ENCODE measurements around a stretch of chr2.

GRCh38 chr2:102147869-102148426 lies 5.4 kb downstream of the IL1R1 start:
- PRO-cap: no peak

- PRO-cap: bidirectional peak, plus-strand start at chr2:102187673, minus-strand start at chr2:102187625; bidirectional peak, plus-strand start at chr2:102188052, minus-strand start at chr2:102188044
Observed at GRCh38 chr2:102187290-102188318, 781 bp downstream of the IL1RL2 start.

GRCh38 chr2:102250762-102251484 lies 60.4 kb upstream of the IL1RL1 start:
- PRO-cap: unidirectional peak, plus-strand start at chr2:102251210

- PRO-cap: no peak
Observed at GRCh38 chr2:102387413-102388124, 32.0 kb downstream of the IL18R1 start.

- PRO-cap: no peak
Observed at GRCh38 chr2:102621235-102622241, 2.2 kb downstream of the SLC9A2 start.

DNA sequence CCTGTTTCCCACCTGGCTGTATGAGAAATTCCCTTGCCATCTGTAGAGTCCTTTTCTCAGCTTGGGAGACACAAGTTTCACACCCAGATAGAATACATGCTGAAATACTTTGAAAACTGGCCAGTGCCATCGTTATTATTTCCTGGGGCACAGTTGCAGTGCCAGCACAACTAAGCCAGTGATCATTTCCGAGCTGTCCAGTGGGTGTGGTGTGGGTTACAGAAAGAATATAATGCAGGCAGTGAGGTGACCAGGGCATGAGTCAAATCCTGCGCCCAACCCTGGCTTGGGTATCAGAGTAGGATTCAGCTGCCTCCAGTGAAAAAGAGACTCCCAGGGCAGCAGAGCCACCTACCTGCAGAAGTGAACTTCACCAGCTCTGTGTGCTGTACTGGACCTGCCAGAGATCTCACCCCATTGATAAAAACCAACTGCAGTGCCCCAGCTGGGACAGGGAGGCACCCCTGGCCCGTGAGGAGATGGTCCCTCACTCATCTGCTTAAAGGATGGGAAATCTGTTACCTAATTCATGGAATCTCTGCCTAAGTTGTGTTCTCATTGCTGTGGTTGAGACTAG lies 18.0 kb downstream of the SLC9A2 start:
- PRO-cap: no peak

DNA sequence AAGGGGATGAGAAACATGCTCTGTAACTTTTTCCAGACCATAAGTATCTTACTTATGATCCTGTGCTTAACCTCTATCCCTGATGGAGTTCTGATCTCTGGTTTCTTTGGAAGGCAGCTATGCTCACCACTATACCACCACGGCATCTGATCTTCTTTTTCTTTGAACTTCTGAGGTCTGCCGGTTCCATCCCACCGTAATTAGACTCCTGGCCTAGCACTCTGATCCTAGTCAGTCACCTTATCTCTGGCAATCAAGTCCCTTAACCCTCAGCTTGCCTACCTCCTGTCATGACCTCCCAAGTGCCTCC lies 12.8 kb downstream of the MFSD9 start:
- PRO-cap: no peak

- PRO-cap: no peak
Observed at GRCh38 chr2:104043944-104044245, 810.0 kb upstream of the POU3F3 start.

DNA sequence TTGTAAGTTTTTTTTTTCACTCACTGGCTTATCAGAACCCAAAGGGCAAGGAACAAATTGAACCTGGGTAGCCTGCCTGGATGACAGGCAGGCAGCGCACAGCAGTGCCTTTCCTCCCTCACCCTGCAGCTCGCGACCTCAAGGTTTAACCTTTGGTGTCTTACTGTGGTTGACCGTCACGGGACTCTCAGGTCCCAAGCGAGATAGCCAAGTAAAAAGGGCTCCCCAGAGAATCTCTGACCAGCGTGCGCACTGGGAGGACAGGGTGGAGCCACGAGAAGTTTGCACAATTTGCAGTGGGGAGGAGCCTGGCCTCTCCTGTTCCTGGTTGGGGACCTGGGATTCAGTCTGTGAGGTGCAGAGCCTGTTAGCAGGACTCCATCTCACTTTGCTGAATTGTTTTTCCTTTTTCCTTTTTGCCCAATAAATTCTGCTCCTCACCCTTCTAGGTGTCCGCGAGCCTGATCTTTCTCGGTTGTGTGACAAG lies 36.0 kb downstream of the POU3F3 start:
- PRO-cap: no peak

GRCh38 chr2:105273171-105273784 lies 31.7 kb downstream of the GPR45 start:
- PRO-cap: no peak

DNA sequence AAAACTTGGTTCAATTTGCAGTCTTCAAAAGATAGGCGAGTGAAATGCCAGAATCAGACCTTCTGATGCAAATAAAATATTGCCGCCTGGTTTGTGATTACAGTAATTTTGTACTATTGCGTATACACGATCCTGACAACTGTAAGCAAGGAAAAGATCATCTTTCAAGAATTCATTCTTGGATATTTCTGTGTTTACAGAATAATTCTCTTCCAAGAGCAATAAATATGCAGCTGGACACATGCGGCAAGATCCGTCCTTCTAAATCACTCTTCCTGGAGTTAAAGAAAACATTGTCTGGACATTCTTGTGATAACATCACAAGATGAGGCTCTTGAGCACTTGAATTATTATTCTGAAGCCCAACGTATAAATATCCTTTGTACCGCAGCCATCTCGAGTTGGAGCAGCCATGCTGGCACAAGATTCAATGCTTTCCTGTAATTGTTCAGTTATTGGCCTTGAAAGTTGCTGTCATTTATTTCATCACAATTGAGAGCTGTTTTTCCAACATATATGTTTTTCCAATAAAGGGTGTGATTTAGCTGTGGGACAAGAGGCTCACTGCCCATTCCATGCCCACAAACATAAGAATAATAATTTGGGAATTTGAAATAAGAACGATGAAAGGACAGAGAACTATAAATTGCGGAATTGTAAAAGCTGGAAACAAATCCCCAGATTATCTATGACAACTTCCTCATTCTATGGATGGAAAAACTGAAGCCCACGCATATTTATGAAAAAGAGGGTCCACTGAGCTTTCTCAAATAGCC lies 9.8 kb downstream of the FHL2 start:
- PRO-cap: no peak

DNA sequence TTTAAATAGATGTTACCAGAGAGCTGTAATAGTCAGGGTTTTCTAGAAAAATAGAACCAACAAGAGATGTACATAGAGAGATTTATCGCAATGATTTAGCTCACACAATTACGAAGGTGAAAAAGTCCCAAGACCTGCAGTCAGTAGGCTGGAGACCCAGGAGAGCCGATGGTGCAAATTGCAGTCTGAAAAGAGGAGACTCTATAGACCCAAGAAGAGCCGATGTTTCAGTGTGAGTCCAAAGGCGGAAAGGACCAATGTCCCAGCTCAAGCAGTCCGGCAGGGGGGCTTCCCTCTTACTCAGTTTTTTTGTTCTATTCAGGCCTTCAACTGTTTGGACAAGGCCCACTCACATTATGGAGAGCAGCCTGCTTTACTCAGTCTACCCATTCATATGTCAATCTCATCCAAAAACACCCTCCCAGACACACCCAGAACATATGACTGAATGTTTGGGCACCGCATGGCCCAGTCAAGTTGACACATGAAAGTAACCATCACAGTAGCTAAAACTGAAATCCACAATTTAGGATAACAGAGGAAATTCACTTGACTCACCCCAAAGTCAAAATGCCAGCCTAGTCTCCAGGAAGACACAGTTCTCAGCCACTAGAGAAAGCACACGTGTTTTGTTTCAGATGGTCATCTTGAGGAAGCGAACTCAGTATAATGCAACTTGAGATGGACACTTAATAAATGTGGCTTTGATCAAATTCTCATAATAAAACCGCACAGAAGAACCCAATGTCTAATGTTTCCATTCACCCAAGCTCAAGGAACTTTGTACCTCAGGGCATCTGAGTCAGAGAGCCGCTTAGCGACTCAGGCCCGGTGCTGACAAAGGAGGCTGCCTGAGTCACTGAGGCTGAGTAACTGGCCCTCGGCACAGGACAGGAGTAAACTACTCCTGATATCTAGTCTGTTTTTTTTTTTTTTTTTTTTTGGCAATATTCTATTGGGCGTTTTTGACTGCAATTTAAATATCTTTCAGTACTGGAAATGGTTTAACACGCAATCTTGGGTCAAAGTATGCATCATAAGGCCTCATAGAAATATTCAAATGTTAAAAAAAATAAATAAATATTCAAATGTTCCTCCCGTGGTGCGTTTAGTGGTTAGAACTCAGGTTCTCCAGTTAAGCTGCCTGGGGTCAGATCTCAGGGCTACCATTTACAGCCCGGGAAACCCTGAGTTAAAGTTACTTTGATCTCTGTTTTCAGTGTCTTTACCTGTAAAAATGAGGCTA lies 2.3 kb downstream of the FHL2 start:
- PRO-cap: no peak

- PRO-cap: no peak
Observed at GRCh38 chr2:105398218-105398694, 595 bp downstream of the FHL2 start.

- PRO-cap: no peak
Observed at GRCh38 chr2:105495033-105495395, 96.2 kb upstream of the FHL2 start.

DNA sequence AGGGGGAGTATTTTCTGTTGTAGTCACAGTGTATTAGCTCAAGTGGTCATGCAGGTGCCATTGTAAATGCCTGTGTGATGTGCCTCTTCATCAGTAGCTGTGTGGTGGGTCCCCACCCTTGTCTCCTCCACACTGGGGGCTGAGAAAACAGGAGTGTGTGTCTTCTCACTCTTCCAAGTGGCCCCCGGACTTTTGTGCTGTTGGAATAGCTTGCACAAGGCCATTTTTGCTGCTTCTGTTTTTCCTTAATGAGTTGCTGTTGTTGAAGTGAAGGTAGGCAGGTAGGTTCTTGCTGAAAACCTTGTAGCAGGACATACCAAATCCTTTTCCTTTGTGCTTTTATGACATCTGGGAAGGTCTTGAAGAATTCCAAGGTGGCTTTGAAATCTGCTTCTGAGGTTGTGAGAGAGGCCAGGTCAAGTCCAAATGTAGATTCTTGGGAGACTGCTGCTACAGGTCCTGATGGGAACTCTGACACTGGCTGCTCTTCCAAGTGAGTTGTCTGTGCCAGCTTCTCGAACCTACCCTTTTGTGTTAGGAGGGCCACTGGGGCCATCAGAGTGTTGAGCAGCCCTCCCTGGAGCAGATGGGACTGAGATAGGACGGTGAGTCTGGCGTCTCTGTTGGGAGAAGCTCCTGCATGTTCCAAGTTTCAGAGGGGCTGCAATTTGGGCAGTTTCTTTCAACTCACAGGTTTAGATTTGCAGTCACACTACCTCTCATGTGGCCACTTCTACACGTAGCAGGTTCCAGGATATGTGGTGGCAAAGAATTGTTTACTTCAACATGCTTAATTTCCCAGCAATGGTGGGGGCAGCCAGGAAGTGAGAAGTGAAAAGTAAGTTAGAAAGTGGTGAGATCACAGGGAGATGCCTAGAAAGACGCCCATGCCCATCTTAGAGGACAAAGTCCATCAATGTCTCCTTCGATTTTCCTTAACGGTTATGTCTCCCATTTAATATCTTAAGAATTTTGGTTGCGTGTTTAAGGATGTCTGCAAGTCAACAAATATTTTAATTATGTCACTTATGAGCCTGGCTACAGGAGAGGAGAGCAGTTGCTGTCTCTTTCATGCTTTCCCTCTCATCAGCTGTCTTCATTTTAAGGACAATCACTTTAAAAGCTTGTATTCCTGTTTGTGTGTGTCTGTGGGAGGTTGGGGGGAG lies 9.1 kb downstream of the NCK2 start:
- PRO-cap: no peak

DNA sequence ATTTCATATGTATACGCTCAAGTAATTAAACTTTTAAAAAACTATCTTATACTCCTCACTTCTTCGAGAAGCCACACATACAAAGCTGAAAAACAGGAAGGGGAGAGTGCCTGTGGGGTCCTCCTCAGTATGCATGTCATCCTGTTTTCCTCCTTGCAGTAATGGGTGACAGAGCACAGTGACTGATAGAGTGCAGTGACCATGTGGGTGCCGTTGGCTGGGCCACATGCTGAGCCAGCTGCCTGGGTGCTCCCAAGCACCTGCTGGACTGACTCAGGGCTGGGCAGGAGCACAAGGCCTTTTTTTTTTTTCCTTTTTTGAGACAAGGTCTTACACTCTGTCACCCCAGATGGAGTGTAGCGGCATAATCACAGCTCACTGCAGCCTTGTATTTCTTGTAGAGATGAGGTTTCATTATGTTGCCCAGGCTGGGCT lies 33.2 kb downstream of the UXS1 start:
- PRO-cap: no peak

- PRO-cap: no peak
Observed at GRCh38 chr2:106492883-106493531, 5.8 kb downstream of the CD8B2 start.

GRCh38 chr2:106575833-106576496 lies 88.8 kb downstream of the CD8B2 start:
- PRO-cap: bidirectional peak, plus-strand start at chr2:106576152, minus-strand start at chr2:106576064

DNA sequence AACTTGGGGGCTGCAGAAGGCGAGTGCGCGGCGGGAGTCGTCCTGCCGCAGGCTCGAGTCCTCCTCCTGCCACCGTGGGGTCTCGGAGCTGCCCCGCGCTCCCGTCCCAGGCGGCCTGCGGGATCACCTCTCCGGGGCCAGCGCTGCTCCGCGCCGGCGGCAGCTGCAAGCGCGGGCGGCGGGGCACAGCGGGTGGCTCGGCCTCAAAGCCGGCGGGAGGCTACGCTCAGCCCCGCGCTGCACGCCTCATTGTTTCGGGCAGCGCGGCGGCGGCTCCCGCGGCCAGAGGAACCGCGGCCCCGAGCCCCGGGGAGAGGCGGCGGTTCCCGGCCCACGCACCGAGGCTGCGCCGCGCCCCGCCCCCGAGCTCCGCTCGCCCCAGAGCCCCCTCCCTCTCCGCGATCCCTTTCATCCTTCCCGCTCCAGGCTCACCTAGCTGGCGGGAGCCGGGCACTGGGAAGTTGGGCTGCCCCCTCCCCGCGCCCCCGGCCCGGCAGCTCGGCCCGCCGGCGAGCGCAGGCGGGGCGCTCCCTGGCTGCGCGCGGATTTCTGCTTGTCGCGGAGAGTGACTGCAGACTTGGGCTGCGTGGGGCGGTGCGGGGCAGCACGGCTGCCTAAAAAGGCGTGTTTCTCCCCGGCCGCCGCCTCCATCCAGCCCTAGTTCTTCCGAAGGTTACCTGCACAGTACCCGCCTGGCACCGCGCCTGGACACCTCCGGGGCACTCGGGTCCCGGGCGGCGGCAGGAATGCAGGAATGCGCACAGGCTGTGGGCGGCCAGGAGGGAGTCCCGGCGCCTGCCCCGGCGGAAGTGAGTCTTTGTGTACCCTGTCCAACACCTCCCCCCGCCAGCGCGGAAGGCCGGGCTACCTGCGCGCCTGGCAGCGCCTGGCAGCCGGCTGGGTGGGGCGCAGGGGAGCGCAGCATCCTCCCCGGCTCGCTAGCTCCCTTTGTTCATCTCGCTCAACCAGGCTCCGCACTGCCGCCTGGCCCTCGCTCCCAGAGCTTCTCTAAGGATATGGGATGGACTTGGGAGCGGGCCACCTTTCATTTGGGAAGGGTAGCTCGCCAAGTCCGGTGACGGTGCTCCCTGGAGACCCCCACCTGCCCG lies 686 bp upstream of the ST6GAL2 start:
- PRO-cap: bidirectional peak, plus-strand start at position 892 of the sequence, minus-strand start at position 551 of the sequence; unidirectional peak, minus-strand start at position 940 of the sequence; unidirectional peak, minus-strand start at position 1,010 of the sequence

- PRO-cap: unidirectional peak, plus-strand start at chr2:107137989
Observed at GRCh38 chr2:107137919-107138118, 251.9 kb upstream of the ST6GAL2 start.

Data from pulmonary artery (tissue), 1 donor.